Fallopian tube (tissue), 1 donor: Measurements from ENCODE around the genes EHD1, SAC3D1, TM7SF2 and SYVN1.

- PRO-cap = unidirectional peak, plus-strand start at chr11:64355288; unidirectional peak, minus-strand start at chr11:64355500
Observed at GRCh38 chr11:64355015-64356067, 3.6 kb upstream of the RPS6KA4 start.

- PRO-cap = no peak
Observed at GRCh38 chr11:64629533-64630032, 38.6 kb downstream of the SLC22A12 start.

DNA sequence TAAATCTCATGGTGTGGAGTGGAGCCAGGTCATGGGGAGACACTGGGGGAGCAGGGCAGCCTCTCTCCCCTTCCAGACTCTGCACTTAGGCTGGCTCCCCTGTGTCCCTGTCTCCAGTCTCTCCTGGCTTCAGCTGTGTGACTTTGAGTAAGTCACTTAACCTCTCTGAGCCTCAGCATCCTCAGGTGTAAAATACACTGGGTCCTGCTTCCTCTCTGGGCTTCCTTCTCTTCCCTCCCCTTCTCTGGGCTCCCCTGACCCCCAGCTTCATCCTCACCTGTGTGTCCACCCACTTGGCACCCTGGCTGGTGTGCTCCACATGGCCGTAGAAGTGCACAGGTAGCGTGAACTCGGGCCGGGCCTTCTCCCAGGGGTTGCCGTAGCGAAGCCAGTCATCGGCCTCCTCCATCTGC lies 2.3 kb downstream of the PYGM start:
- PRO-cap = no peak

GRCh38 chr11:64775022-64776271 lies 2.9 kb downstream of the SF1 start:
- PRO-cap = no peak

DNA sequence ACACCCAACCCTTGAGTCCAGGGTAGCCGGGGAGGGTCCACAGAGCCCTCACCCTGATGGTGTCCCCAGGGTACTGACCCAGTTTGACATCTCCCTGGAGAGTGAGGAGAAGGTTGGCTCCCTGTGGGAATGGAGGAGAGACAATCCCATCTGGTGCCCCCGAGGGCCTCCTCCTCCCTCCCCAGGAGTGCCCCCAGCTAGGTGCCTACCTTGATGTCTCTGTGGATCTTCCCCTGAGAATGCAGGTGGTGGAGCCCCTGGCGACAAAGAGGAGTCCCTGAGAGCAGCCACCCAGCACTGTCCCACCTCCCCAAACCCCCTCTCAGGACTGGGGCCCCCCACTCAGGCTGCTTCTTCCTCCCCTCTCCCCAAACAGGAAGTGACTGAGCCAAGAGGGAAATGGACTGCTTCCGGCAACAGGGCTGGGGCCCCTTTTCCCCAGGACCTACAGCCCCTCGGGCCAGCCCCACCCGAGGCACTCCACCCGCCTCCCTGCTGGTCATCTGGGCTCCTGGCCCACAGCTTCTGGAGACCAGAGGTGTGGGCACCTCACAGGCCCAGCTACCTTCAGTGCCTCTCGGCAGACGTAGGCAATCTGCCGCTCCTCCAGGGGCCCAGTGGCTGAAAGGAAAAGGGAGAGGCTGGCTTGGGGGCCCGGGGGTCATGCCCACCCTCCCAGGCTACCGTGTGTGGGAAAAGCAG lies 1.4 kb downstream of the MAP4K2 start:
- PRO-cap = no peak

DNA sequence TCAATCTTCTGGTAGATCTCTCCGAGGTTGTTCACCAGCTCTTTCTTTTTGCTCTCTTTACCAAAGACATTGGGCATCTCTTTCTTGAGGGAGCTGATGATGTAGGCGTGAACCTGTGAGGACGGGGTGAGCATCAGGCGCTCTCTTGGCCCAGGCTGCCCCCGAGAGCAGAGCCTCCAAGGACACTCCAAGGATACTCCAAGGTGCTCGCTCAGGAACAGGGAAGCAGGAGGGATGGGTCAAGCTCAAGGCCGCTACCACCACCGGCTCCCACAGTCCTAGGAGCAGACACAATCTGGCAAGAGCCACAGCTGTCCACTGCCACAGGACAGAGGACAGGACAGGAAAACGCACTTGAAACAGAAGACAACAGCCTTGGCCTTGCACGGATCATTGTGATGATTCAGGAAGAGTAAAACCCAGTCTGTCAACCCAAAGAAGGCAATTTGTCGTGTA lies 10.9 kb upstream of the CDC42BPG start:
- PRO-cap = no peak

DNA sequence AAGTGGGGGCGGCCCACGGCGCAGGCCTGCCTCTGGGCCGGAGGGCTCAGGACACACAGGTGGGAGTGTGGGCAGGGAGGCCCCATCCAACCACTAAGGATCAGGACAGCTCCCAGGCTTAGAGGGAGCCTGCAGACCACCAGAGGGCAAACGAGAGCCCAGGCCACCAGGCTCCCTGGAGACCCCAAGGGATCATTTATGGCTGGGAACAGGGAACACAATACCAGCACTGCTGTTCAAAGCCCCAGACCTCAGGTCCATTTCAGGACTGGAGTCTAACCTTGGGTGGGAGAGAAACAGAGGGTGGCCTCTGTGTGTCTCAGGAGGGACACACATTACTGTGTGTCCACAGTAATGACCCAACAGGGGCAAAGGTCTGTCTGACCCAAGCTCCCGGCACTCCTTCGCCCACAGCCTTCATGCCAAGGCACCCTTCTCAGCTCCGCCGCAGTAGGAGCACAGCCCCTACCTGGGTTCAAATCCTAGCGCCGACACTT lies 8.5 kb downstream of the EHD1 start:
- PRO-cap = no peak

DNA sequence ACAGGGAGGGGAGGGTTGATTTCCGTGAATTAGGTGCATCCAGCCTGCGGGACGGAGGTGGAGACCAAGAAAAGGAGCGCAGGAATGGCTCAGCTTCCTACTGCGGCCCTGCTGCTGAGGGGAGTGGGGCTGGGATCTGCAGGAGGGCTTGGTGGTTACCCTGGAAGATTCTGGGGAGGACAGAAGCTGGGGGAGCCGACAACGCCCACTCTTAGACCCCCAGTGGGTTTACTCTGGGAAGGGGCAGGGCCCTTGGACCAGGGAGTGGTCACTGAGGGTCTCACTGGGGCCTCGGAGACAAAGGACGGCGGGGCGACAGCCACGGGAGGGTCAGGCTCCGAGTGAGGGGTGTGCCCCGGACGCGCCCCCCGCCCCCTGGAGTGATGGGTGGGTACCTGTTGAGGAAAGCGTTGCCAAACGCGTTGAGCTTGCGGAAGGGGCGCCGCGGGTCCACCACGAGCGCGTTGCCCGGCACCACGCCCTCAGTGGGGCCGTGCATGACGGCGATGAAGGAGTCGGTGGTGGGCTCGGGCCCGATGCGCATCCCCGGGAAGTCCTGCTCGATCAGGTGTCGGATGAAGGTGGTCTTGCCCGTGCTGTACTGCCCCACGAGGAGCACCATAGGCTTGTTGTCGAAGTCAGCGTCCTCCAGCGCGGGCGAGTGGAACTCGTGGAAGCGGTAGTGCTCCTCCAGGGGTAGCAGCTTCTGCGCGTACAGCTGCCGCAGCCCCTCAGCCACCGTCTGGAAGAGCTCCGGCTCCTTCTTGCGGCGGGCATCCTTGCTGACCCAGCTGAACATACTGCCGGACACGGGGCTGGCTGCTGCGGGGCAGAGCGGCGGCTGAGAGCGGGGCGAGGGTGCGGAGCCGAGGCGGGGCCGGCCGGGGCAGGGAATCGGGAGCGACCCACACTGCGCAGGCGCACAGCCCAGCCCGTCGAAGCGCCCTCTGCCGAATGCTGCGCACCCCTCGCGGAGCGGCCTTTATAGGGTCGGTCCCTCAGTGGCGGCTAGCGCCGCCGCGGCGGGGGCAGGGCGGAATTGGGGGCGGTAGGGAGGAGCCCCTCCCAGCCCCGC lies at the start of gene EHD1:
Gene EHD1 (minus strand): TSS at position 956 of the 1,075 bp plus-strand sequence.
- PRO-cap = unidirectional peak, plus-strand start at position 416 of the sequence; bidirectional peak, plus-strand start outside the sequence, minus-strand start at position 956 of the sequence

- PRO-cap = no peak
Observed at GRCh38 chr11:64896337-64896988, 18.0 kb upstream of the EHD1 start.

DNA sequence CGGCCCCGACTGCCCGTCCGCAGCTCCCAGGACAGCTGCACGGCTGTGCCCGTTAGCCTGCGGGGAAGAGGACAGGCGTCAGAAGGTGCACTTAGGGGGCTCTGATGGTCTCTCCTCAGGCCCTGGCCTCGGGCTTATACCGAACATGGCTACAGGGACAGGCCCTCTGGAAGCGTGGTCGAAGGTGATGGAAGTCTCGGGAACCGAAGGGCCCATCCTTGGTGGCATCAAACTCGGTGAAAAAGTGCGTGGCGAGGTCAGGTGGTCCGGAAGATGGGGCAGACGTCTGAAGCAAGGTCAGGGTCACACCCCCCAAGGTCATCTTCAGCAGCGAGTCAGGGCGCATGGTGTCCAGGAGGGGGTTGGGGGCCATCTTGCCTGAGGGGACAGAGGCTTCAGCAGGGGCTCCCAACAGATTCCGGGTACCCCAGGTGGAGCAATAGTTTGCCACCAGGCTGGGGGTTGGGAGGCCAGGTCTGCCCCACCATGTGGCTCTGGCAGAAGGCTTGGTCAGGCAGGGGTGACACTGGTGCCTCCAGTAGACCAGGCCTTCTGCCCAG lies 6.0 kb downstream of the ATG2A start:
- PRO-cap = no peak

DNA sequence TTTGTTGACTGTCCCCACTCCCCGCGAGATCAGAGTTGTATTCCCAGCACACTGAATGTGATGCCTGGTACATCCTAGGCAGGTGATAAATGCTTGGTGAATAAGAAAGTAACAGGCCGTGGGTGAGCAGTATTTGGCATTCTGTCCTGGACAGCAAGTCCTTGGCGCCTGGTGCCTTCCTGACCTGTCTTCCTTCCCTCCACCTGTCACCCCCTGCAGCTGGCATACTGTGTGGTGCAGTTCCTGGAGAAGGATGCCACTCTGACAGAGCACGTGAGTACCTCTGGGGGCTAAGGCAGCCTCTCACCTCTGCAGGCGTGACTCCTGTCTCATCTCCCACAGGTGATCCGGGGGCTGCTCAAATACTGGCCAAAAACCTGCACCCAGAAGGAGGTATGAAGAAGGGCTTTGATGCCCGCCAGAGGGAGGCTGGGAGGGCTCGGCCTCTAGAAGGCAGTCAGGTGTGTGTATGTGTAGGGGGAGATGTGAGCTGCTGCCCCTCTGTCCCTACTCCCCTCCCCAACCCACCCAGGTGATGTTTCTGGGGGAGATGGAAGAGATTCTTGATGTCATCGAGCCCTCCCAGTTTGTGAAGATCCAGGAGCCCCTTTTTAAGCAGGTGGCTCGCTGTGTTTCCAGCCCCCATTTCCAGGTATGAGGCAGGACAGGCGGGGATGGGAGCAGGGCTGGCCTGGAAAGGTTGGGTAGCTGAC lies 4.3 kb downstream of the GPHA2 start:
- PRO-cap = no peak

GRCh38 chr11:64998699-64999801 lies 2.3 kb upstream of the BATF2 start:
- PRO-cap = no peak

DNA sequence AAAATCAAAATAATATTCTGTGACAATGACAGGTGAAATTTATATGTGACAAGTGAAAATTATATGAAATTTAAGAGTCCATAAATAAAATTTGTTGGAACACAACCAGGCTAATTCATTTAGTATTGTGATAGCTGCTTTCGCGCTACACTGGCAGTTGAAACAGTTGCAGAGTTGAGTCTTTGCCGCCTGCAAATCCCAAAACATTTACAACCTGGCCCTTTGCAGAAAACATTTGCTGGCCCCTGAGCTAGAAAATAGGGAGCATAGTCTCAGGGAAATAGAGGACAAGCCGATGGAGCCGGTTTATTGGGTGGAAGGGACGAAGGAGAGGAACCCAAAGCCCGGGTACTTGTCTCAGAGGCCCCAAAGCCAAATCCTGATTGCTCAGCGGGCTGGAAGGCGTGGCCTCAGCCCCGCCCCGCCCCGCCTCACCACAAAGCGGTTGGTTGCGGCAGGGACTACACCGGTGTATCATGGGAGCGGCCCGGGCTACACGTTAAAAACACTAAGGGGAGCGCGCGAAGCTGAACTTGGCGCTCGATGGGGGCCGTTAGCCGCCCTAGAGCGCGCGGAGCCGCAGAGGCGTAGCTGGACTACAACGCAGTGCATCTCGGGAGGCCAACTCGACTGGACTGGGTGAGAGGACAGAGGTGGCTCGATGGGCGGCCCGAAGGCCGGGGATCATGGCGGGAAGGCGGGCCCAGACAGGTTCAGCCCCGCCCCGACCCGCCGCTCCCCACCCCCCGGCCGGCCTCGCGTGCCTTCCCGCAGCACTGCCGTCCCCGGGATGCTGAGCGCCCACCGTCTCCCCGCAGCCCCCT lies at the start of gene SAC3D1:
Gene SAC3D1 (plus strand): TSS at position 743 of the 824 bp plus-strand sequence.
- PRO-cap = bidirectional peak, plus-strand start at position 466 of the sequence, minus-strand start at position 377 of the sequence; bidirectional peak, plus-strand start at position 744 of the sequence, minus-strand start at position 637 of the sequence

DNA sequence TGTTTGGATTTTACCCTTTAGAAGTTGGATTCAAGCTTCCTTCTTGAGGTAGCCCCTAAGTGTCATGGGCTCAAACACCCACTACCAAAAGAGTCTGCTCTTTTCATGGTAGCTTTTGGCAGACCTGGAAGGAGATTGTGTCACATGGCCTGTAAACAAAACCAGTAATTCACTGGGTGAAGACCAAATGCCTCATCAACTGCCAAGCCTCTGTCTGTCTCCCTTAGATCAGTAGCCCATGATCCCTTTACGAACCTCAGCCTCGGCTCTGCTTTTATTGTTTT lies 6.4 kb downstream of the VPS51 start:
- PRO-cap = no peak

- PRO-cap = no peak
Observed at GRCh38 chr11:65110111-65110975, 1.3 kb upstream of the TM7SF2 start.

- PRO-cap = bidirectional peak, plus-strand start at chr11:65111872, minus-strand start at chr11:65111720
Observed at GRCh38 chr11:65111810-65112389, at the start of gene TM7SF2. Gene TM7SF2 (plus strand): TSS chr11:65111872.

GRCh38 chr11:65116304-65117273 lies 912 bp downstream of the ZNHIT2 start:
- PRO-cap = unidirectional peak, plus-strand start at chr11:65117003

DNA sequence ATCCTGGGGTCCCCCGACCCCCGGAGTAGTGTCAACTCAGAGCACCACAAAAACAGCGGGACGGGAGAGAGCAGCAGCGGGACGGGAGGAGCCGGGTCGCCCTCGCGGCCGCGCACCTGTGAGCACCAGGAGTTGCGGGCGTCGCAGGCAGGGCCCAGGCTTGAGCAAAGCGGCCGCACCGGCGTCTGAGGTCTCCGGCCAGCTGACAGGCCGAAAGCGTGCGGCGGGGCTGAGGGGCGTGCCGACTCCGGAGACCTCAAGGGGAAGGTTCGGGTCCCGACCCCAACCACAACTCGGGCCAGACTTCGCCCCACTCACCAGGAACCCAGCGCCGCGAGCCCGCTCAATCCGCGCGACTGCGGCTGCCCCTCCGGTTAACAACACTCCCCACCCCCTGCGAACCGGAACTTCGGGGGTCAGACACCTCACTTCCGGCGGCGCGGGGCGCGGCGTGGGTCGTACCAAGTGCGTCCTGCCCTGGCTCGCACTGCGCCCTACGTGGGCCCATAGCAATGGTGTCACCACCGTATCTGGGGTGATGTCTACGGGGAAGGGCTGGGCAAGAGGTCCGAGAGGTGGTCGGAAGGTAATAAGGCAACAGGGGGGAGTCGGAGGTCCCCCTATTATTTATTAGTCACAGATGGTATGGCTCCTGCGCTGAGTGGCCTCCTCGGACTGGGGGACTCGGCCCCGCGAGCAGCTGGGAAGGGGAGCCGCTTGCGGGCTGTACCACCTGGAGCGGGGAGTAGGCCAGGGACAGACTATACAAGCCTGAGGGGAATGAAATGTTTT lies at the start of gene SYVN1:
Gene SYVN1 (minus strand): TSS at position 382 of the 792 bp plus-strand sequence.
- PRO-cap = bidirectional peak, plus-strand start at position 428 of the sequence, minus-strand start at position 382 of the sequence; bidirectional peak, plus-strand start at position 673 of the sequence, minus-strand start at position 677 of the sequence

DNA sequence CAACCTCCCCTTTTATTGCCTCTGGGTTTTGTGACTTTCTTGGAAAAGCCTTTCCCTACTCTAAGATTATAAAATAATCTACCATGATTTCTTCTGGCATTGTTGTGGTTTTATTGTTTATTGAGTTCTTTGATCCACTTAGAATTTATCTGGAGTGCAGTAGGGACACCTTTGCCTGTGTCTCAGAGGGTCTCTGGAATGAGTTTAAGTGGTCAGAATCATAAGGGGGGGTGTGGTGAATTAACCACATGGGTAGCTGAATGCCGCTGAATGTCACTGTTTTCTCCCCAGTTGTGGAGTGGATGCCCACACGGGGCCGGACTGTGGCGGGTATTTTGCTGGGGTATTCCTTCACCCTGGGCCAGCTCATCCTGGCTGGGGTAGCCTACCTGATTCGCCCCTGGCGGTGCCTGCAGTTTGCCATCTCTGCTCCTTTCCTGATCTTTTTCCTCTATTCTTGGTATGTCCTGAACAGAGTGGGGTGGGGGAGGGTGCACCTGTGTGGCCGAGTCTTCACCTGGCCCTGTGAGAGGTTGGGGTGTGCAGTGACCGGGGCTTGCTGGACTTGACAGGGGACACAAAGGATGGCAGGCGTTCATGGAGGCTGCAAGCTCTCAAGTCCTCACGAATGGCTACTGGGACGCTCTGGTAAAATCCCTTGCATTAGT lies 39.1 kb downstream of the CAPN1 start:
- PRO-cap = no peak

DNA sequence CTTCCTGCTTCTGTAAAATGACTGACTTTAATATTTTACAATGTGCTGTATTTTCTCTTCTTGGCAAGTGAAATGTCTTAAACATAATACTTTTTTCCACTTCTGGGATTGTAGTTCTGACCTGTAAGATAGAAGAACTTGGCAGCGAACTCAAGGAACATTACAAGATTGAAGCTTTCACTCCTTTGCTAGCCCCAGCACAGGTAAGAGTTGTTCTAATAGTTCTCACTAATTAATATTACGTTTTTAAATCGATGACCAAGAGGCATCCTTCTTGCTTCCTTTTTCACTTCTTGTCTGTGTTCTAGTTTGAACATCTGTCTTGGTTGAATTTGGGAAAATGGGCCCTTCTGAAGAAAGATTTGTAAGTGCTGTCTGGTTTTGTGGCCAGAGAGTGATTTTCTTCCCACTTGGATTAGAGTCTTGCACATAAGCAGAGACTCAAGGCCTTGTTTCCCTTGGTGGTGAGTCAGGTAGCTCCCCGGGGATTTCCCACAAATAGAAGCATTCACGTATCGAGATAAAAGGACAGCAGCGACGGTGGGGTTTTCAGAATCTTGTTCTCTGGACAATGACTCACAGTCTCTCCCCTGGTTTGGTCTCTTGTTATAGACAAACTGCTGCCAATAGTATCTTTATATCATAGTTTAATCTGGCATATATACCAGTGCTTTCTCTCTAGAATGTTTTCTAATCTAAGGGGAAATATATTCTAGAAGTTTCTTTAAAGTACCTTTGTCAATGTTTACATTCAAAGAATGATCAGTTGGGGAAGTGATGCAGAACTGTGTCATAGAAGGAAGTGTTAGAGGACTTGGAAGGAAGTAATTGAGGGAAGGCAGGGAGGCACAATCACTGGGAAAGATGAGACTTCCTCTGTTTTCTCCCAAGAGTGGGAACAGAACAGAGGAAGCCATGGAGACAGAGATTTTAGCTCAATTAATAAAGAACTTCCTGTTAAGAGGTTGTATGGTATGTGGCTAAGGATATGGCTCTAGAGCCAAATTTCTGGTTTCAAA lies 18.0 kb downstream of the POLA2 start:
- PRO-cap = no peak